Diencephalon (tissue), 2 donors: ENCODE results near the genes GAPDH, LPAR5 and C1RL.

- RAMPAGE, long total RNA: no peak
Observed at GRCh38 chr12:6532271-6533193, 1.8 kb upstream of the GAPDH start.

DNA sequence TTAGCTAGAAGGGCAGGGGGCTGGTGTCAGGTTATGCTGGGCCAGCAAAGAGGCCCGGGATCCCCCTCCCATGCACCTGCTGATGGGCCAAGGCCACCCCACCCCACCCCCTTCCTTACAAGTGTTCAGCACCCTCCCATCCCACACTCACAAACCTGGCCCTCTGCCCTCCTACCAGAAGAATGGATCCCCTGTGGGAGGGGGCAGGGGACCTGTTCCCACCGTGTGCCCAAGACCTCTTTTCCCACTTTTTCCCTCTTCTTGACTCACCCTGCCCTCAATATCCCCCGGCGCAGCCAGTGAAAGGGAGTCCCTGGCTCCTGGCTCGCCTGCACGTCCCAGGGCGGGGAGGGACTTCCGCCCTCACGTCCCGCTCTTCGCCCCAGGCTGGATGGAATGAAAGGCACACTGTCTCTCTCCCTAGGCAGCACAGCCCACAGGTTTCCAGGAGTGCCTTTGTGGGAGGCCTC lies 1.1 kb upstream of the GAPDH start:
- RAMPAGE, long total RNA: no peak

GRCh38 chr12:6533664-6534731 lies at the start of gene GAPDH:
GAPDH (plus strand) TSS chr12:6534517.
- RAMPAGE, long total RNA: start-site peak on the plus strand at chr12:6534484-6534529, 25,945 and 19,068 reads in 2 replicates

DNA sequence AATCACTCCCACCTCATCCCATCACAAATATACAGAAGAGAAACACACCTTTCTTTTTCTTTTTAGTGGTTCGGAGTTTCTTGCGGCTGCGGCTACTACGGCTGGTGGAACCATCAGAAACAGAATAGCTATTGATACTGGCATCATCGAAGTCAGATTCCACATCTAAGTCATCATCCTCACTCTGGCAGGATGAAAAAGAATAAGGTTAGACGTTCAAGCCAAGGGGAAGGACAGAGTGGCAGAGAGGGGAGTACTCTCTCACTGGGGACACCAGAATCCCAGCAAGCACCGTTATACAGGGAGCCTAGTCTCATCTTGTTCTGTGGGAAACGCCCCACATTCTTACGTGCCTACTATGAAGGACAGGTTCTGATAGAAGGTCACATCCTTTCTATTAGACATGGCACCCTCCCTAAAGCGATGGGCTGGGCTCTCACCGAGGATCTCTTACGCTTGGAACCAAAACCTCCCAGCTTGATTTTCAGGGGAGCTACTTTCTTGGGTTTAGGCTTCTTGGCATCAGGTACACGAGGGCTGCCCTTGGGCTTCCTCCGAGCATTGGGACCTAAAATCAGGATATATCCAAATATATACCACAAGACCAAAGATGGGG lies 6.6 kb downstream of the CHD4 start:
- RAMPAGE, long total RNA: no peak

DNA sequence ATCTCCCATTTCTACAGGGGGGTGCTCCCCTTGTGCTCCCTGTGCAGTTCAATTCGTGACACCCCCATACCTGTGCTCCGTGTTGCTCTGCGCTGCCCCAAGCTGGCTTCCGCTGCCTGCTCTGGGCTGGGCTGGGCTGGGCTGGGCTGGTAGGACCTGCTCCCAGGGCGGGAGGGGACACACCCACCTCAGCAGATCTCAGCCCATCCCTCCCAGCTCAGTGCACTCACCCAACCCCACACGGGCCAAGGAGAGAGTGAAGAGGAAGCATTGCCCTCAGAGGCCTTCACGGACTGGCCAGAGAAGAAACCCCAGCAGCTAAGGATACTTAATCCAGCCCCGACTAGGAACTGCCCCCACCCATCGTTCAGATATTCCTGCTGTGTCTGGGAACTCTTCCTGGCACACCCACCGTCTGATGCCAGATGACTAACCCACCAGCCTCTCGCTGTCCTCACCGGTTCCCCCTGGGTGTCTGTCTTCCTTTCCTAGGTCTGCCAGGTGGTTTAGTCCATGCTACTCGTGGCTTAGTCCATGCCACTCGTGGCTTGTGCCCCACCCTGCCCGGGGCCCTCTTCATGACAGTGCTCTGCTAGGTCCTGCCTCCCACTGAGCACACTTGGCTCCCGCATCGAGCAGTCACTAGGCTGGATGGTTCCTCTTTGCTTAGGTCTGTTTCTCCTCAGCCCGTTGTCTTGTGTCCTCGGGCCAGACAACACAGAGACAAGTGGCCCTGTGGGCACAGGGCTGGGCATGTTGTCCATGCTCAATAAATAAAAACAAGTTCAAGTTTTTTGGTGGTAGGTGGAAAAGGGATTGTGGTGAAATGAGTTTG lies at the start of gene LPAR5:
LPAR5 (minus strand) TSS at position 123 of the 835 bp plus-strand sequence.
- RAMPAGE, long total RNA: no peak

DNA sequence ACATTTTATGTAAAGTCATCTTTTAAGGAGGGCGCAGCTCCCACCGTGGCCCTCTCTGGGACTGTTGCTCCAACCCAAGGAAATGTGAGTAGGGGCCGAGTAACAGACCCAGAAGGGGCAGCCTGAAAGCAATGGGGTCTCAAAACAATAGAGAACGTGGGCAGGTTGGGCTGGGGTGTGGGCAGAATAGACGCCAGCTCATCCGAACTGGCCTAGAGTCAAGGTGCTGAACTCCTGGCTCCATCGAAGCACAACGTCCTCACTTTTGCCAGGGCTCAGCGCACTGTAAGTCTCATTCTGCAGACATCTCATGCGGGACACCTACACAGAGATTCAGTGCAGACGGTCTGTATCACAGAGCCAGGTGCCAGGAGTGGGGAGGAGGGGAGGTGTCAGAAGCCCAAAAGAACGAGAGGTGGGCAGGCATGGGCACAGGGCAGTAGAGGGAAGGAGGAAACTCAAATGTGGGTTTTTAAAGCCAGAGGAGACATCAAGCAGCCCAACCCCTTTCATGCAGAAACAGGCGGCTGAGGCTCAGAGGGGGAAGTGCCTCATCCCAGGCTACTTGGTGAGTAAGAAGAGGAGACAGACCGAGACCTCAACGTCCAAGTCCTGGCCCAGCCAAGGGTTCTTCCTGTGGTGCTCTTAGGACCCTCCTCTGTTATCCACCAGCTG lies 2.5 kb upstream of the LPAR5 start:
- RAMPAGE, long total RNA: no peak

GRCh38 chr12:6768473-6769025 lies 2.4 kb downstream of the PTMS start:
- RAMPAGE, long total RNA: no peak

DNA sequence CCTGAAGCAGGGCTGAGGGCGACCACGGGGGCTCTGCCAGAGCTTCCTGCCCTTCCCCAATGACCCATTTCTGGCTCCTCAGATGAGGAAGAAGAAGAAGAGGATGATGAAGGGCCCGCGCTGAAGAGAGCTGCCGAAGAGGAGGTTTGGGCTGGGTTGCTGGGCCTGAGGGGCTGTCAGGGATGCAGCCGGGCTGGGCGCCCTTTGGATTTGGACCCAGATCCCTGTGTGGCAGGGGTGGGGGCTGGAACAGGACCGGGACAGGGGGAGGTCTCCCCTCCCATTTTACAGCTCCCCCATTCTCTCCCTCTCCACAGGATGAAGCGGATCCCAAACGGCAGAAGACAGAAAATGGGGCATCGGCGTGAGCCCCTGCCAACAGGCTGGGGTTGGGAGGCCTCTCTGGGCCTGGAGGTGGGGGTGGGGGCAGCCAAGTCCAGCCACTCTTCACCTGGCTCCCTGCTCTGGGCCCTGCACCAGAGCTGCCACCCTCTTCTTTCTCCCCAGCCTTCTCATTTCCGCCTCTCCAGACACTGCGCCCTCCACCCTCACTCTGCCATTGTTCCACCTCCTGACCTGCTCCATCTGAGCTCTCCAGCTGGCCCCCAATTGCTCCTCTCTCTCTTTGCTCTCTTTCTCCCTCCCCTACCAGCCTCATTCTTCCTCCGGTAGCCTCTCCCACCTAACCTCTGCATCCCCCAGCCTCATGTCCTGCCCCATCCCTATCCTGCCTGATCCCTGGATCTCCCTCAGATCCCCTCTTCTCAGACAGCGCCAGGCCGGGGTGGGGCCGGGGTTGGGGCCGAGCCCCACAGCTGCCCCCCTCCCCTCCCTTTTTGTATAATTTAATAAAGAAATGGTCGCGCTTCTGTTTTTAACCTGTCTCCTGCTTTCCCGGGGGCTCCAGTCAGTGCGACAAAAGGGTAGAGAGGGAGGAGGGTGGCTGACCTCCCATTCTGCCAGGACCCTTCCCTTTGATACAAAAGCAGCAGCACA lies 1.9 kb upstream of the LAG3 start:
- RAMPAGE, long total RNA: no peak

- RAMPAGE, long total RNA: no peak
Observed at GRCh38 chr12:6778096-6778644, 5.8 kb downstream of the LAG3 start.

GRCh38 chr12:6827371-6827928 lies 757 bp upstream of the P3H3 start:
- RAMPAGE, long total RNA: no peak

GRCh38 chr12:6841100-6841716 lies 483 bp downstream of the GNB3 start:
- RAMPAGE, long total RNA: no peak

GRCh38 chr12:6900740-6901207 lies 3.8 kb upstream of the LRRC23 start:
- RAMPAGE, long total RNA: no peak

- RAMPAGE, long total RNA: no peak
Observed at GRCh38 chr12:6953322-6954451, 2.5 kb downstream of the PTPN6 start.

DNA sequence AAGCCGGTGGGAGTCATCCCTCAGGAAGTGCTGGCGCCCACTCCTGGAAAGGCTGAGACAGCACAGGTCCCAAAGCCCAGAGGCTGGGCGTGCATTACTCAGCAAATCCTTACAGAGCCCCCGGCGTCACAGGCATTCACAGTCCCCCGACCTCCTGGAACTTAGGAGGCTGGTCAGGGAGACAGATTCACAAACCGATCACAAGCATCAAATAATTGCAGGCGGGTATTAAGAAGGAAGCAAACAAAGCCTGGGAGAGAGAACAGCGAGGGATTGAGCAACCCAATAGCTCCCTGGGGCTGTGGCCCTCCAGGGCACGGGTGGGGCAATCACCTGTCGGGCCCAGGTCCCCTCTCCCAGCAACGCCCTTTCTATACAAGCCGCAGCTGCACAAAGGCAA lies 8.3 kb downstream of the PHB2 start:
- RAMPAGE, long total RNA: no peak

GRCh38 chr12:6967394-6968183 lies 2.9 kb downstream of the PHB2 start:
- RAMPAGE, long total RNA: start-site peak on the minus strand at chr12:6967567-6967609, 196 and 215 reads in 2 replicates

DNA sequence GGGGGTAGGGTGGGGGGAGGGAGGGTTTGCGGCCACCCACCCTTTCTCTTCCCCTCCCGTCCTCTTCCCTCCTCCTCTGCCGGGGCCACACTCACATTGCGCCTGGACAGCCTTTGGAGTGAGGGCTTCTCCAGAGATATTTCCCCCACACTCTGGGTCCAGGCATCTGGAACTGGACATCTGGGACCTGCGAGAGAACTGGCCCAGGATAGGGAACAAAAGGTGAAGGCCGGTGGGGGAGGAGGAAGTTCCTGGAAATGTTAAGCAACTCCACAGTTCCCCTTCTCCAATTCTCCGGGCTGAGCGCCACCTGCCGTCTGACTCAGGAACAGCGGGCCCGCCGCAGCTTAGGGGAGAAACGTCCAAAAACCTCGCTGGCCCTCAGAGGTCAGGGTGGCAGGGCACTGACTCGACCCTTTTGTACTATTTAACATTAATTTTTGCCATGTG lies at the start of gene C1RL:
C1RL (minus strand) TSS at position 200 of the 450 bp plus-strand sequence.
- RAMPAGE, long total RNA: no peak

DNA sequence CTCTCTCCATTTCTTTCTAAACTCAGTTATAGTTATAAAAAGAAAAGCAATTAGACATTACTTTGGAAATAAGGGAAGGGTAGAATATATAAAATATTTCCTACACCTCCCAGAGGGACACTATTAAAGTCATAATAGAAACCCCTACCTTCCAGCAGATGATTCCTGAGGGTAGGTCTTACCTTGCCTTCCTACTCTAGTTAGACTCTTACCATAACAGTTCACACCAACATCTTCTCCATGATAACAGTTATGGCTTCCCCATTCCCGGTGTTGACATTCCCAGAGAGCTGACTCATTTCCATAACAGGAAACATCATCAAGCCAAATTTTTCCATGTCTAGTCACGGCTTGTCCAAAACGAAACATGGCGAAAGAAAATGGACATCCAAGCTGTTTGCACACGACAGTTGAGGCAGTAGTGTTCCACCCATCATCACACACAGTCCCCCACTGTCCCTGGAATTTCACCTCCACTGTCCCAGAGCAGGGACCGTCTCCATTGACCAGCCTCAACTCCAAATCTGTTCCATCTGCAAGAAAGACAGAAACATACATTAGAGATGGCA lies 10.7 kb downstream of the CD163L1 start:
- RAMPAGE, long total RNA: no peak

- RAMPAGE, long total RNA: no peak
Observed at GRCh38 chr12:7489958-7490366, 13.6 kb downstream of the CD163 start.

DNA sequence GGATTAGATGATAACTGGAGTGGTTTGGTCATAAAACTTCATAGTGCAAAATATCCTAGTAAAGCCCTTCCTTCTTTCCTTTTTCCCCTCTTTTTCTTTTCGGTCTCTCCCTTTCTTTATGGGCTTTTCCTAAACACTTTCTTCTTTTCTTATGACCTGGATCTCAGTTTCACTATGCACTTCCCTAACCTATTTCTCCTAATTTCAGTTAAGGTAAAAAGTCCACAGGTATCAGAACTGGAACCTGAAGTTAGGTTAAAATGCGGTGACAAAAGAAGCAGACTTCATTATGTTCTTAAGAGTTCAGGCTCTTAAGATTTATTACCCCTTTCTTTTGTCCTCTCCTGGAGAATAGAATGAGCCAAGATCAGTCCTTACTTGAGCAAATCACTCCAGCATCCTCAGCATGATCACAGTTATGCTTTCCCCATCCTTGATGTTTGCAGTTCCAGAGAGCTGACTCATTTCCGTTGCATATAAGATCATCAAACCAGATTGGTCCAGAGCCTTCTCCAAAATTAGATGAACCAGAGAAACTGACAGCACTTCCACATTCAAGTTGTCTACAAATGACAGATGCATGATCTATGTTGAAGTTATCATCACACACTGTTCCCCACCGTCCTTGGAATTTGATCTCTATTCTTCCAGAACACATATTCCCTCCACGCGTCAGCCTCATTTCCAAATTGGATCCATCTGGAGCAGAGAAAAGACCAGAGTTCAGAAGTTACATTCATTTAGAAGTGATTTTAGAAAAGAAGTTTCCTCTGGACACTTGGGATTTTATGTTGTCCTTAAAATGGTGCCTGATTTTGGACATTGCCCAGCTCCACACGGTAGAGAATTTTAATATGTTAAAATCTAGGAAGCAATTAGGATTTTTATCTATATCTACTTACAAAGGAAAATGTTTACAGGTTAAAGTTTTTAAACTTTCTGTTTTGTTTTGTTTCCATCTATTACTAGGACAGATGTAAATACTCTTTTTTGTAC lies 4.8 kb downstream of the CD163 start:
- RAMPAGE, long total RNA: no peak

GRCh38 chr12:7639749-7641033 lies 25.5 kb downstream of the APOBEC1 start:
- RAMPAGE, long total RNA: no peak